OCI-LY7 (cell line): ENCODE measurements around a stretch of chr9.

DNA sequence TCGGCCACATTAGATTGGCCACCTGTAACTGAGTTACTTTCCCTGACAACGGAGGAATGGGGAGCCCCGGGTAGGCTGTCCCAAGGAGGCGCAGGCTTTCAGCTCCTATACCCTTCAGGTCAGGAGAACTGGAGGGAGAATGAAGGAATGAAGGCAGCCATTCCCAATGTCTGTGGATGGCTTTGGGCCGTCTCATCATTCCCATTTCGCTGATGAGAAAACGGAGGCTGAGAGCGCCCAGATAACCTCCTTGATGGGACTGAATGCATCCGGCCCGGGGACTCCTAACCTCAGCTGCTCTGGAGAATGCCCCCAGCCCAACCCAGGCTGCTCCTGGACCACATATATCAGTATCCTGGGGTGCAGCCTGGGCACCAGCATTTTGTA lies 81.0 kb downstream of the WDR5 start:
- PRO-cap: no peak
- RAMPAGE, long total RNA: no peak

- PRO-cap: no peak
- RAMPAGE, long total RNA: no peak
Measured at GRCh38 chr9:134286583-134287057, 39.6 kb upstream of the RXRA start.

GRCh38 chr9:134321679-134322191 lies 4.5 kb upstream of the RXRA start:
- PRO-cap: no peak
- RAMPAGE, long total RNA: no peak

GRCh38 chr9:134323247-134323461 lies 3.1 kb upstream of the RXRA start:
- PRO-cap: no peak
- RAMPAGE, long total RNA: no peak

GRCh38 chr9:134328816-134329867 lies 2.9 kb downstream of the RXRA start:
- PRO-cap: no peak
- RAMPAGE, long total RNA: no peak

DNA sequence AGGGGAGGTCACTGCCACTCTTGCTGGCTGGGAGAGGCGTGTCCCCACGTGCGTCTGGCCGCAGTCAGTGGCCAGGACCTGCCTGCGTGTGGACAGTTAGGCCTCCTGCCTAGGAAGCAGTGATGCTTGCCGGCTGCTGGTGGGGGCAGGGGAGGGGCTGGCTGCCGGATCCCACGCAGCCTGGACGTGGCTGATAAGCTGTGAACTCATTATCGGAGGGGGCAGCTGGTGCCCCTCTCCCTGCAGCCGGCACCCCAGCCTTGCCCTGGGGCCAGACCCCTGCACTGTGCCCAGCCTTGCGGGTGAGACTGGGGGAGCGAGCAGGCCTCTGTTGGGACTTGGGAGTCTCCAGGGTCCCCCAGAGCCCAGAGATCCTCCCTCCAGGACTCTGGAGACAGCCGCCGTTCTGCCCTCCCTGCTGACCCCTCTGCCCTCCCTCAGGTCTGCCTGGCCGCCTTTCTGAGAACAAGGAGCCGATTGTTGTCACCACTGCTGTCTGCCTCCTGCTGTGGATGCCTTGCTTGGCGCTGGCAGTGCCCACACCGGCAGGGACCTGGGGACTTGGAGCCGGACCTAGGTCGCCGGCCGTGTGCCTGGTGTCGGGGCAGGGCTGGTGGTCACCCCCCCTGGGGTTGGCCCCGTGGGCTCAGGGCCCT lies 12.4 kb downstream of the RXRA start:
- PRO-cap: no peak
- RAMPAGE, long total RNA: no peak

DNA sequence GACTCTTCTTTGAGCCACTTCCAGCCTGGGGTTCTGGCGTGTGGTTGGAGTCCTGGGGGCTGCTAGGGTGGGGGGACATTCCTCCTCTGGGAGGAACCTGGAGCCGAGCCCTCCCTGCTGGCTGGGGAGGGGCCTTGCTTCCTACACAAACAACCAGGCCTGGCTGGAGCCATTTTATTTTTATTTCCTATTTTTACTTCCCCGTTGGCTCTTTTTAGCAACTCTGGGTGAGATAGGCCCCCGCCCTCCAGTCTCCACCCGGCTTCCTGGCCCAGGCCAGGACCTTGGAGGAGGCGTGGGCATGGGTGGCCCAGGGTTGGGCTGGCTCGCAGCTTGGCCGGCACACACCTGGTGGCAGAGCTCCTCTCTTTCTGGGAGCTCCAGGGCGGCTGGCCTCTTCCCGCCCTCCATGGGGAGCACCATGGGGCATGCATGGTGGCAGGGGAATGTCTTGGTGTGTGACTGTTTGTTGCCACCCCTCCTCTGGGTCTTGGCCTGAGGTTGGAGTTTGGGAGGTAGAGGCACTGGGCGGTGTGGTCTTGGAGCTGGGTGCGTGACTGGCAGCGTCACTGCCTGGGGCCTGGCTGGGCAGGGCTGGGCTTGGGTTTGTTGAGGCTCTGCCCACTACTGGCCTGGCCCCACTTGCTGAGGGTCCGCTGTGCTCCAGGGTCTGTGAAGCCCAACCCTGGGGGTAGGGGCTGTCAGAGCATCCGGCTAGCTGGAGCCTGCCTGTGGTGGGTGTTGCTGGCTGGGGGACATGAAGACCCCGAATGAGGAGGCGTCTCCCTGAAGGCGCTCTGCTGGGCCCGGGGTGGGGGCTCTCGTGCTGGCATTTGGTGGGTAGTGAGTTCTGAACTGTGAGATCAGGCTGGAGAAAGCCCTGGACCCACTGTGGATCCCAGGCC lies 15.3 kb downstream of the RXRA start:
- PRO-cap: no peak
- RAMPAGE, long total RNA: no peak

DNA sequence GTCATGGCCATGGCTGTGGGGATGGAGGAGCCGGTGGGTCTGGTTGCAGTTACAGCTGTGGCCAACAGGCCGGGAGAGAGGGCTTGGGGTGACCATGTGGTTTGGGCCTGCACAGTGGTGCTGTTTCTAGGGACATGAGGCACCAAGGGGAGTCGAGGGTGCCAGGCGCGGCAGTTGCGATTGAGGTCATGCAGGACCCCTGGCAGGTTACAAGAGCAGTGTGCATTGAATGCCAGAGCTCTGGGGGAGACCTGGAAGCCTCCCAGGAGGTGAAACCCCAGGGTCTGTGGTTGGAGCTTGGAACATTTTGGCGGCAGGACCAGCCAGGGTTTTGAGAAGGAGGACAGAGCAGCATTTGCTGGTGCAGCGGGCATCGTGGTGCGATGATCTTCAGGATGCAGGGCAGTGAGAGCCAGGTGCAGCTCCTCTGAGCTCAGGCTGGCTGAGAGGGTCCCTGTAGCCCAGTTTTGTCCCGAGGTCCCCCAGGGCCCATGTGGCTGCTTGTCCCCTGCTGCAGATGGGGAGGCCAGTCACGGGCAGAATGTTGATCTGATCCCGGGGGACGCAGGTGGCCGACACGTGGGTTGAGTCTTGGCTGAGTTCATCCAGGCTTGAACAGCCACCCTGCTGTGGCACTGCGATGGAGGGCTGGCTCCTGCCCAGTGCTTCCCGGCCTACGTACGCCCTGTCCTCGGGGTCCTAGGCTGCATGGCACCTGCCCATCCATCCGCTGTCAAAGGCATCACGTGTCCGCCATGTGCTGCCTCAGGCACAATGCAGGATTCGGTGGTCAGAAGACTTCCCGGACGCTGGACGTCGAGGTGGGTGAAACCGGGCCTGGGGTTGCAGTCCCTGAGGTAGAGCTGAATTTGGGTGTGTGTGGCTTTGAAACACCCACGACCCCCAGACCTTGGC lies 22.0 kb downstream of the RXRA start:
- PRO-cap: no peak
- RAMPAGE, long total RNA: no peak

DNA sequence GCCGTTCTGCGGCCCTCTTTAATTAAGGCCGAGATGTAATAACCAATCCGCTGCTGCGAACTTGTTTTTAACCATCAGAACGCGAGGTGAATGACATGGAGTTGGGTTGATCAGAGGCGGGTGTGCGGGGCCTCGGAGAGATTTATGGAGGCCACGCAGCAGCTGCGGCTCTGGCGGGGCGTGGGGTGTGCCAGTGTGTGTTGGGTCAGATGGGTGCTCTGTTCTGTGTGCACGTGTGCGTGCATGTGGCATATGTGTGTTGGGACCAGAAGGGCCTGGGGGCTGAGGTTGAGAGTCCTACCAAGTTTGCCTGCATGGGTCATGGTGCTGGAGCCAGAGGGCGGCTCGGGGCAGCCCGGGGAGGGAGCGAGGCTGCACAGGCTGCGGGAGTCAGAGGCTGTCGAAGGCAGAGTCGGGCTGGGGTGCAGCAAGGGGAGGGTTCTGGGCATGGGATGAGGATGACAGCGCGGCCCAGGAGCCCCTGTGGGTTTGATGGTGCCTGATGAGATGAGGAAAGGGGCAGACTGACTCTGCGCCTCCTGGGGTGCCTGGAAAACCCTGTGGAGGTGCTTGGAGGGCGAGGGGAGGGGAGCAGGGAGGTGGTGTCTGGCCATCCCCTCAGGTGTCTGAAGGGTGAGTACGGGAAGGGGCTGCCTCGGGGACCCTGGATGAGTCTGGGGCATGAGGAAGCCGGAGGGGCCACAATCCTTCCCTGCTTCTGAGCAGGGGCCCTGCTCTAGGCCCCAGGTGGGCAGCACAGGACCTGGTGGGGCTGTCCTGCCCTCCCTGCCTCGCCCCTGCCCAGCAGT lies 25.6 kb downstream of the RXRA start:
- PRO-cap: no peak
- RAMPAGE, long total RNA: no peak

- PRO-cap: no peak
- RAMPAGE, long total RNA: no peak
Measured at GRCh38 chr9:134361737-134362579, 35.7 kb downstream of the RXRA start.

- PRO-cap: no peak
- RAMPAGE, long total RNA: no peak
Measured at GRCh38 chr9:134413821-134414317, 87.6 kb downstream of the RXRA start.

DNA sequence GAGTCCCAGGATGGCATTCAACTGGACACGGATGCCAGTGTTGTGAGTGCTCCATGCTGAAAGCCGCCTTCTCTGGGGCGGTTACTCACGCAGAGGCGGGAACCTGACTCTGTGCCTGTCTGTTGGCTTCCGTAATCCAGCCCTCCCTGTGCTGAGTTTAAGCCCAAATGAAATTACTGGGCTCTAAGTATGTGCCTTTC lies 20.2 kb downstream of the COL5A1 start:
- PRO-cap: no peak
- RAMPAGE, long total RNA: no peak

DNA sequence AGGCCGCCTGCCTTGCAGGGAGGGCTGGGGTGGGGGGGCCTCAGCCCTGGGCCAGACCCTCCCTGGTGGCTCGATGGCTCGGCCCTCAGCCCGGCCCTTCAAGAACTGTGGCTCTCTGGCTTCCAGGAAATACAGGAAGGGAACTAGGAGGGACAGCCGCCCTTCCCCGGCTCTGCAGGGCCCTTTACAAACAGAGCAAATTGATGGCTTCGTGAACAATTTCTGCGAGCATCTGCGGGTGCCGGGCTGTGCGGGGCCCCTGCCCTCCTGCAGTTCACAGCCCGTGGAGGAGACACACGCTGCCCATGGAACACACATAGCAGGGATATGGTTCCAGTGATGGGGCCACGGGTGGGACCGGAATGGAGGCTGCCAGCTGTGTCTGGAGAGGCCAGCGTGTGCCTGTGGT lies 39.5 kb downstream of the COL5A1 start:
- PRO-cap: no peak
- RAMPAGE, long total RNA: no peak

GRCh38 chr9:135120205-135120723 lies 32.8 kb downstream of the OLFM1 start:
- PRO-cap: no peak
- RAMPAGE, long total RNA: no peak

DNA sequence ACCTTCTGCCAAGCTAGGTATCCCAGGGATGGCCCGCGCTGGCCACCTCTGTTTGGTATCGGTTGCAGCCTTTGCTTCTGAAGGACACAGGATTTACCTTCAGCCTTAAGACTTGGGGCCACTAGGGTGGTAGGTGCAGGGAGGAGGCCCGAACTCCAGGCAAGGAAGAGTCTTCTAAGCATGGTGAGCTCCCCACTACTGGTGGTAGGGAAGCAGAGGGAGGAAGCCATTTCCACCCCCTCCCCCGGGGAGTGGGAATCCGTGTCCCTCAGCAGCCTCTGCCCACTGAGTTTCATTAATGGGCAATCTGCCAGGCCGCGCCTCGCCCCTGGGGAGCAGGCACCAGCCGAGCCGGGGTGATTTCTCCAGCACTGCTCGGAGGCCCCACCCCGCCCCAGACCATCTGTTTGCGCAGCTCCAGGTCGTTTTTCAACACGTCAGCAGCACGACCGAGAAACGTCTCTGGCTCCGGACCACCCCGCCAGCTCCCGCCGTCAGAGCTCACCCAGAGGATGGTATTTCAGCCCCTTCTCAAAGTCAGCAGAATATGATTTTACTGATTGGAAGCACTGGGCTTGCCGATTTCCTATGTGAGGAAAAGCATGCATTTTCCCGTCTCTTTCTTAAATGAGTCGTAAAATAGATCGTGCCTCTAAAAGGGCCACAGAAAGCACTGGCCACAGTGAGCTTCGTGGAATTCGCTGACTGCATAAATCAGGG lies 46.8 kb downstream of the OLFM1 start:
- PRO-cap: no peak
- RAMPAGE, long total RNA: no peak

DNA sequence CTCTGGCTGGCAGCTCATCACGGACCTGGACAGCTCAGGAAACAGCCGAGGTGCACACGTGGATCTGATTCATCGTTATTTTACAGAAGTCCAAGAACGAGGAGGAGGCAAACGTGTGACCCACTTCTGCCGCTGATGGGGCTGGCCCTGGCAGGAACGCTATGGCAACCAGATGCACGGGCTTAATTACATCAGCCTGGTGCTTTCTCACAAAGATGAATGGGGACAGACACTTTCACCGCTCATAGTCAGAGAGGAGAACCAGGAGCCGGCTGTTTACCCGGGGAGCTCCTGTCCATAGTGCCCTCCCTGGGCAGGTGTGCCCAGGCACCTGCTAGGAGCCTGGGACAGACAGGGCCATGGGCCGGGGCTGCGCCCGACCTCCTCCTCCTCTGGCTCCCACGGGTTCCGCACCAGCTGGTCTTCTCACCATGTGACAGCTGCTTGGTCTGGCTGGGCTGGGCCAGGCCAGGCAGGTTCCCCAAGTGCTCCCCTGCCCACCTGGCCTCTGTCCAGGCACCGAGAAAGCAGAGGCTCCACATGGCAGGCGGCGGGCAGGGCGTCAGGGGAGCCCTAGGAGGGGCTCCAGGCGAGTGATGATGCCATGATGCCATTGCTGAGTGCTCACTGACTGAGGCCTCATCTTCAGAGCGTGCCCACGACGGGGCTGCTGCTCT lies 59.9 kb downstream of the OLFM1 start:
- PRO-cap: no peak
- RAMPAGE, long total RNA: no peak

DNA sequence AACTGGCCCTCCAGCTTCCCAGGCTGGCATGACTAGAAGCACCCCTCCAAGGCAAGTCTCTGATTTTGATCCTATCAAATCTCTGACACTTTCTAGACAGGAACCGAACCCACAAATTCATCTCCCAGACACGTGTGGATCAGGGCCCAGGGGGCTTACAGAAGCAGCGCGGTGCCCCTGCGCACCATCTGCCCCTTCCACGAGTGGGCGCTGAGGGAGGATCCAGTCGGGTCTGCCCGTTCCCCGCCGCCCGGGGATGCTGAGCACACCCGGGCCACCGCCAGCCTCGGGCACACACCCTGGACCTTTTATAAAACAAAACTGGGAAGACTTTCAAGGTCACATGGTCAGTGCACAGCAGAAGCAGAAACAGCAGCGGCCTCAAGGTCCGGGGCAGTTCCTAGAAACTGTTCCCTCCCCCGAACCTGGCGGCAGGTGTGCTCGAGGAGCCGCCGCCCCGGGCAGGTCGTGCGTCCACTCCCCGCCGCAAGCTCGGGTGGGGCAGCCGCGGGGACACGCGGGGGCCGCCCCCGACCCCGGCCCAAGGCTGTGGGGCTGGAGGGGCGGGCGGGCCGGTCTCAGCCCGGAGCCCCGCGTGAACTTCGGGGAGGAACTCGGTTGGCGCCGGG lies 742 bp upstream of the PPP1R26 start:
- PRO-cap: no peak
- RAMPAGE, long total RNA: no peak

DNA sequence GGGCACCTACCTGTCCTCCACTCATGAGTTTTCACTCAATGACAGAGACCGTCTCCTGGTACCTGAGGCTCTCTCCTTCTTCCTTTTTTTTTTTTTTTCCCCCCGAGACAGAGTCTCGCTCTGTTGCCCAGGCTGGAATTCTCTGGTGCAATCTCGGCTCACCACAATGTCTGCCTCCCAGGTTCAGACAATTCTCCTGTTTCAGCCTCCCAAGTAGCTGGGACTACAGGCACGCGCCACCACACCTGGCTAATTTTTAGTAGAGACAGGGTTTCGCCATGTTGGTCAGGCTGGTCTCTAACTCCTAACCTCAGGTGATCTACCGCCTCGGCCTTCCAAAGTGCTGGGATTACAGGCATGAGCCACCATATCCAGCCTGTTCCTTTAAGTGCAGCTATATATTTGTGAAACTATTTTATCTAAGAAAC lies 46.1 kb downstream of the CAMSAP1 start:
- PRO-cap: no peak
- RAMPAGE, long total RNA: no peak

DNA sequence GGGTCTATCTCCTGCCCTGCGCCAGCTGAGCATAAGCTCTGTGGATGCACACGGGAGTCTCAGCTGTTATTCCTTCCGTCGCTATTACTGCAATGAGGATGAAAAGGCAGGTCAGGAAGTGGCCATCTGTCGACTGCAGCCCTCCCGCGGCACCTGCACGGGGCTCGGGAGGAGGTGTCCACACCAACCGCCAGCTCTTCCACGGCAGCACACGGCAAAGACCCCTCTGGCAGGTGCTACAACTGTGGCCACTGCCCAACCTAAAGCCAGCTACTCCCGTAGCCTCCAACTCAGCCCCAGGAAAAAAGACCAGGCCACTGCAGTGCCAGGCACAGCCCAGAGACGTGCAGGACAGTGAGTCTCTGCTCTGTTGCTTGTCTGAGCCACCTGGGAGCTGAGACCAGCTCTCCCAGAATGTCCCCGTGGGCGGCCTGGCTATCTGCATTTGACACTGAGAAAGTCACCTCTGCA lies 19.1 kb downstream of the CAMSAP1 start:
- PRO-cap: no peak
- RAMPAGE, long total RNA: no peak

DNA sequence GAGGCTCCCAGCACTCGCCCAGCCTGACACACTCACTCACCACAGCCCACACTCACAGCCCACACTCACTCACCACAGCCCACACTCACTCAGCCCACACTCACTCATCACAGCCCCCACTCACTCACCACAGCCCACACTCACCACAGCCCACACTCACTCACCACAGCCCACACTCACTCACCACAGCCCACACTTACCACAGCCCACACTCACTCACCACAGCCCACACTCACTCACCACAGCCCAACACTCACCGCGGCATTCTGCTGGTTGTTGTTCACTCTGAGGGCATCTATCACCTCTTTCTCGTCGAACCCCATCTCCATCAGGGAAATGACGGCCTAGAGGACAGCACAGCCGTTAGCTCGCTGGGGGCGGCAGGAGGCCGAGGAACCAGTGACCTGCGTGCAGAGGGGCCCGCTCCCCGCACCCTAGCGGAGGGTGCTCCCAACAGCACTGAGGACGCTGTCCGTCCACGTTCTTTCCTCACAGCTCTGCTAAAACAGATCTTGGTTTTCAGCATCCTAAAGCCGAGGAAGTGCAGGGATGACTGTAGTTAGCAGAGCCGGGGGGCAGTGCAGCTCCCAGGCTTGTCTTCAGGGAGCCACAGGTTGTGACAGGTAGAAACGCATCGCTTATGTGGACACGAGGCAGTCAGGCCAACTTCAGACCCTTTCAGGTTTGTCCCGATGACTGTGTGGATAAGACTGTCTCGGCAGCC lies 21.6 kb downstream of the UBAC1 start:
- PRO-cap: no peak
- RAMPAGE, long total RNA: no peak